LUHMES (cell line): ENCODE measurements around a stretch of chr6.

GRCh38 chr6:2881371-2881870, 21.7 kb downstream of the SERPINB9 start:
- PRO-cap: no peak

- PRO-cap: no peak
Measured at GRCh38 chr6:2901418-2901880, 1.7 kb downstream of the SERPINB9 start.

GRCh38 chr6:2931845-2932577, 28.9 kb upstream of the SERPINB9 start:
- PRO-cap: no peak

DNA sequence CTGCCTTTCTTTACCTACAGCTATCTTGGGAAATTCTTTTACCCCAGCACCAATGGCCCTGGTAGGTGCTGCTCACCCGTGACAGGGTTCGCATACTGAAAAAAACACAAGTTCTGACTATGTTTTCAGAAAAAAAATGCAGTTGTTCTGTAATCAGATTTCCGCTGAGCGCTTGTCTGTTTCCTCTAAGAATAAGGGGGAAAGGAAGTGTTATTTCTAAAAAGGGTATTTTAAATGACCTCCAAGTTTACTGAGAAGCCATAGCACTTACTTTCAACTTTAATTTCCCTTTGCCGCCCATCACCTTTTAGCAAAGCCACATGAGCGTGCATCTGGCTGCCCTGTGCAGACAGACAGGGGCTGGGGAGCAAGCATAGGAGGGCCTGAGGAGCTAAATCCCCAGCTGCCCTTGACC, 28.1 kb downstream of the SERPINB6 start:
- PRO-cap: no peak

- PRO-cap: bidirectional peak, plus-strand start at chr6:2999894, minus-strand start at chr6:2999640
Measured at GRCh38 chr6:2998718-2999776, 647 bp upstream of the NQO2 start.

GRCh38 chr6:3195467-3196228, 31.8 kb downstream of the TUBB2B start:
- PRO-cap: bidirectional peak, plus-strand start at chr6:3195941, minus-strand start at chr6:3195781

DNA sequence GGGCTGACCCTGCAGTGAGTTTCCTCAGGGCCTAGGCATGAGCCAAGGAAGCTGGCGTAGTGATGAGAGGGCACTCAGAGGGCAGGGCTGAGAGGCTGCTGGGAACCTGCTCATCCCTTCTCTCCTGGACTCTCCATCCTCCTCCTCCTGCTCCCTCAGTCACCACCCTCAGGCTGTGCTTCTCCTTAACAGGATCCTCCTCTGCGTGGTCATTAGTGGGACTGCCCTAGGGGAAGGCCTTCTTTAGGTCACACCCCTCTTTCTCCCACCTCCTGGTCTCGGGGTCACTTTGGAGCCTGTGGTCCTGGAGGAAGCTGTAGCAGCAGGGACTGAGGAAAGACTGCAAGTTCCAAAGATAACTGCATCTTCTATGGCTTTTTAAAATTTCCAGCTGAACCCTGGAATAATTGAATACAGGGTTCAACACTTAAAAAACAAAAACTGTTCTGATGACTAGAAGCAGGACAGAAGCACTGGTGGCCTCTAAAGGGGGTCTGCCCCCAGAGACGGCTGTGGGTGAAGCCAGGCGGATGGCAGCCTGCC, 16.2 kb downstream of the TUBB2B start:
- PRO-cap: no peak

GRCh38 chr6:3318562-3319213, 59.9 kb downstream of the PSMG4 start:
- PRO-cap: no peak

GRCh38 chr6:3345744-3346530, 87.2 kb downstream of the PSMG4 start:
- PRO-cap: no peak

GRCh38 chr6:3408586-3409170, 48.2 kb downstream of the SLC22A23 start:
- PRO-cap: no peak

- PRO-cap: no peak
Measured at GRCh38 chr6:3592340-3592768, 135.5 kb upstream of the SLC22A23 start.

GRCh38 chr6:3725027-3725375, 26.5 kb downstream of the PXDC1 start:
- PRO-cap: no peak

DNA sequence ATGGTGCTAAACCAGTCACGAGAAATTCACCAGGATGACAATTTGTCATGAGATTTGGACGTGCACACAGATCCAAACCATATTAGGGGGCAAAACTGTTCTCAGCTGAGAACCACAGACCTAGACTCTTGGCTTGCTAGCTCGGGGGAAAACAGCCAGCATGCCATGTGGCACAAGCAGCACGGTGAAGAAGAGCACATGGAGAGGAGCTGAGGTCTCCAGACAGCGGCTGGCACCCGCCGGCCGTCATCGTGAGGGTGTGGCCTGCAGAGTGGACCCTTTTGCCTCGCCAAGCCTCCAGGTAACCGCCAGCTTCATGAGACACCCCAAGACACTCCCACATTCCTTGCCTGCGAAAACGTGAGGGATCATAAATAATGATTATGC, 23.1 kb downstream of the FAM50B start:
- PRO-cap: no peak

DNA sequence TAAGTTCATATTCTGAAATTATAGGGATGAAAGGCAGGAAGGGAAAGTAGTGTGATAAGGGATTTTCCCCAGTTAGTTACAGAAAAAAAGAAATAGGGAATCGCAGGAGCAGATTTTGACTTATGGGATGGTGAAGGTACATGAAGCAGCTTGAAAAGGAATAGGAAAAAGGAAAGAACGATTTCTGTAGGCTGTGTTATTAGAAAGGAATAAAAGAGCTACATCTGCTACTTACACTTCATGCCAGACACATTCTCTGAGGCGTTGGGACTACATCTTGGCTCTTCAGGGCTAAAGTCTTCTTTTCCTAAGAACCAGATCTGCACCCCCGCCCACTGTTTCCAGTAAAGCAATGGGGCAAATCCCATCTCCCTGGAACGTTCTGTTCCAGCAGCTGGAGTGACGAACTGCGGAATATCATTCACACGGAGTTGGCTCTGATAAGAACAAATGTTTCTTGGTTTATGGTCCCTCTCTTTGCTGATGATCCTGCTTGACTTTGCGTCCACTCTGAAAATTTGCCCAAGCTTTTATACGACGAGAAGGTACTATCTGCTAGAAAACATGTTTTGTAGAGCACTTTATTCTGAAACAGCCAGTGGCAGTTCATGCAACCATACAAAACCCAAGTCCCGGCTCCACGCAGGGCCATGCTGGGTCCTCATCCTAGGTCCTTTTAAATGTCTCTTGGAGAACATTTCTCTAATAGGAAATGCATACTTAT, 26.9 kb downstream of the FAM50B start:
- PRO-cap: no peak

- PRO-cap: no peak
Measured at GRCh38 chr6:3881719-3882059, 32.5 kb downstream of the FAM50B start.

GRCh38 chr6:4133745-4134568, 1.4 kb downstream of the ECI2 start:
- PRO-cap: unidirectional peak, plus-strand start at chr6:4134398

GRCh38 chr6:4155770-4156215, 20.4 kb upstream of the ECI2 start:
- PRO-cap: no peak

- PRO-cap: no peak
Measured at GRCh38 chr6:4188801-4189289, 53.5 kb upstream of the ECI2 start.

GRCh38 chr6:4427858-4428282, 292.5 kb upstream of the ECI2 start:
- PRO-cap: unidirectional peak, plus-strand start at chr6:4427962

- PRO-cap: no peak
Measured at GRCh38 chr6:4446954-4447432, 311.6 kb upstream of the ECI2 start.